Measurements from ENCODE around the gene SRSF3.

GRCh38 chr6:36067699-36068414 lies 40.2 kb downstream of the MAPK14 start:
- PRO-cap: no peak

DNA sequence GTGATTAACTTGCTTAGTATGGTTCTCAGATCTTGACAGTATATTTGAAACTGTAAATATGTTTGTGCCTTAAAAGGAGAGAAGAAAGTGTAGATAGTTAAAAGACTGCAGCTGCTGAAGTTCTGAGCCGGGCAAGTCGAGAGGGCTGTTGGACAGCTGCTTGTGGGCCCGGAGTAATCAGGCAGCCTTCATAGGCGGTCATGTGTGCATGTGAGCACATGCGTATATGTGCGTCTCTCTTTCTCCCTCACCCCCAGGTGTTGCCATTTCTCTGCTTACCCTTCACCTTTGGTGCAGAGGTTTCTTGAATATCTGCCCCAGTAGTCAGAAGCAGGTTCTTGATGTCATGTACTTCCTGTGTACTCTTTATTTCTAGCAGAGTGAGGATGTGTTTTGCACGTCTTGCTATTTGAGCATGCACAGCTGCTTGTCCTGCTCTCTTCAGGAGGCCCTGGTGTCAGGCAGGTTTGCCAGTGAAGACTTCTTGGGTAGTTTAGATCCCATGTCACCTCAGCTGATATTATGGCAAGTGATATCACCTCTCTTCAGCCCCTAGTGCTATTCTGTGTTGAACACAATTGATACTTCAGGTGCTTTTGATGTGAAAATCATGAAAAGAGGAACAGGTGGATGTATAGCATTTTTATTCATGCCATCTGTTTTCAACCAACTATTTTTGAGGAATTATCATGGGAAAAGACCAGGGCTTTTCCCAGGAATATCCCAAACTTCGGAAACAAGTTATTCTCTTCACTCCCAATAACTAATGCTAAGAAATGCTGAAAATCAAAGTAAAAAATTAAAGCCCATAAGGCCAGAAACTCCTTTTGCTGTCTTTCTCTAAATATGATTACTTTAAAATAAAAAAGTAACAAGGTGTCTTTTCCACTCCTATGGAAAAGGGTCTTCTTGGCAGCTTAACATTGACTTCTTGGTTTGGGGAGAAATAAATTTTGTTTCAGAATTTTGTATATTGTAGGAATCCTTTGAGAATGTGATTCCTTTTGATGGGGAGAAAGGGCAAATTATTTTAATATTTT lies 21.0 kb upstream of the MAPK13 start:
- PRO-cap: no peak

DNA sequence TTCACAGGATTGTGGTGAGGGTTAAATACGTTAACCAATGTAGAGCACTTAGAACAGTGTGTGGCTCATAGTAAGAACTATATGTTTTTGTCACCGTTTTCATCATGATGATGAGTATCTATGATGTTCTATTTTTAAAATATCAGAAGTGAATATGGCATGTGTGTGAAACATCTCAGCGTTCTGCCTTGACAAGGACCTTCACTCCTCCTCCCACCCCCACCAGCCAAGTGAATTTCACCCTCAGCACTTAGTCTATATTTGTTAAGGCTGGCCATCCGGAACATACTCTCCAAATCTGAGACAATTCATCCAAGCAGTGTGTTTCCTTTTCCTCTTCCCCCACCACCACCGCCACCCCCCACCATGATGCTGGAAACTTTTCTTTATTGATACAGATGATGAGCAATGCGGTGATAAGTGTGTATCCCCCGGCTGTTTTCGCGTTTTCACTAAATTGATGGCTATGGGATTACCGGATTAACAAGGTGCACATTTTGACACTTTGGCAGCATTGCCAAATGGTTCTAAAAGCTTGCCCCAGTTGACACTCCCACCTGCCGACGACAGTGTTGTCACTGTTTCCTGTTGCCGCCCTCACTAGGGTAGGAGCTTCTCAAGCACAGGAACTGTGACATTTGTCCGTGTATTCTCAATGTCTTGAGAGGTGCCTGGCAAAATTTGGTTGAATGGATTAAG lies 10.0 kb upstream of the MAPK13 start:
- PRO-cap: no peak

- PRO-cap: no peak
These were observed 13.6 kb downstream of the BRPF3 start for GRCh38 chr6:36210173-36210586.

- PRO-cap: bidirectional peak, plus-strand start at chr6:36423515, minus-strand start at chr6:36423391
These were observed 19.1 kb downstream of the PXT1 start for GRCh38 chr6:36423056-36424356.

- PRO-cap: bidirectional peak, plus-strand start at chr6:36594368, minus-strand start at chr6:36594142; unidirectional peak, plus-strand start at chr6:36594683
These were observed at the start of gene SRSF3 for GRCh38 chr6:36594042-36594859. Gene SRSF3 (plus strand): TSS chr6:36594362.

GRCh38 chr6:36610189-36611154 lies 16.3 kb downstream of the SRSF3 start:
- PRO-cap: no peak

DNA sequence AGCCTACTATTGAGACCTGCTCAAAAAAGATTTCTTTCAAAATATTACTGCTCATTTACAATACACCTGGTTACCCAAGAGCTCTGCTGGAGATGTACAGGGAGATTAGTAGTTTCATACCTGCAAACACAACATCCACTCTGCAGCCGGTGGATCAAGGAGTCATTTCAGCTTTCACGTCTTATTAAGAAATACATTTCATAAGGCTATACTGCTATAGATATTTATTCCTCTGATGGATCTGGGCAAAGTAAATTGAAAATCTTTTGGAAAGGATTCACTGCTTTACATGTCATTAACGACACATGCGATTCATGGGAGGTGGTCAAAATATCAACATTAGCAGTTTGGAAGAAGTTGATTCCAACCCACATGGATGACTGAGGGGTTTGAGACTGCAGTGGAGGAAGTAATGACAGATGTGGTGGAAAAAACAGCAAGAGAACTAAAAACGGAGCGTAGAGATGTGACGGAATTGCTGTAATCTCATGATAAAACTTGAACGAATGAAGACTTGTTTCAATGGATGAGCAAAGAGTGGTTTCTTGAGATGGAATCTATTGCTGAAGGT lies 18.9 kb downstream of the SRSF3 start:
- PRO-cap: no peak

GRCh38 chr6:36678253-36678648 lies 263 bp upstream of the CDKN1A start:
- PRO-cap: bidirectional peak, plus-strand start at chr6:36678720, minus-strand start at chr6:36678396

DNA sequence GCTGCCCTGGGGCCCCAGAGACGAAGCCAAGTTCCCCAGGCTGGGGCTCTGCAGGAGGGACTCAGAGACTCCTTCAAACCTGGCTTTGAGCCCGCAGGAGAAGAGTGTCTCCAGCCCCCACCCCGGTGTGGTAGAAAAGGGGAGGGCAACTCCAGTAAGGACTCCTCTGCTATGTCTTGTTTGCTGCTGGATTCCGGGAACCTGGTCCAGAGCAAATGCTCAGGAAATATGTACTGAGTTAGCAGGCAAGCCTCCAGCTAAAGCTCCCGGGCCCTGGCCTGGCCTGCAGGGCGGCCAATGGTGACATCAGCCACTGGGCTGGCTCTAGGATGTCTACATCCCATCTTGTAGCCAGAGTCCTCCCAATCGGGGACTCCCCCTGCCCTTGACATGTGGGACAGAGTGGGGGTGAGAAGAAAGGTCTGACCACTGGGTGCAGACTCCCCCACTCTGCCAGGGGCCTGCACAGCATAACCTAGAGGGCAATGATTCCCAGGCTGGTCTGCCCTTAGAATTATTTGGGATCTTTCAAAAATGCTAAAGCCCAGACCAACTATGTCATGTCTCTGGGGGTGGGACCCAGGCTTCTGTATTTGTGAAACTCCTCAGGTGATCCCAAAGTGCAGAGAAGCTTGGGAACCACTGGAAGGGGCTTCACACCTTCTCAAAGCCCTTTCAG lies 38.1 kb downstream of the RAB44 start:
- PRO-cap: no peak

DNA sequence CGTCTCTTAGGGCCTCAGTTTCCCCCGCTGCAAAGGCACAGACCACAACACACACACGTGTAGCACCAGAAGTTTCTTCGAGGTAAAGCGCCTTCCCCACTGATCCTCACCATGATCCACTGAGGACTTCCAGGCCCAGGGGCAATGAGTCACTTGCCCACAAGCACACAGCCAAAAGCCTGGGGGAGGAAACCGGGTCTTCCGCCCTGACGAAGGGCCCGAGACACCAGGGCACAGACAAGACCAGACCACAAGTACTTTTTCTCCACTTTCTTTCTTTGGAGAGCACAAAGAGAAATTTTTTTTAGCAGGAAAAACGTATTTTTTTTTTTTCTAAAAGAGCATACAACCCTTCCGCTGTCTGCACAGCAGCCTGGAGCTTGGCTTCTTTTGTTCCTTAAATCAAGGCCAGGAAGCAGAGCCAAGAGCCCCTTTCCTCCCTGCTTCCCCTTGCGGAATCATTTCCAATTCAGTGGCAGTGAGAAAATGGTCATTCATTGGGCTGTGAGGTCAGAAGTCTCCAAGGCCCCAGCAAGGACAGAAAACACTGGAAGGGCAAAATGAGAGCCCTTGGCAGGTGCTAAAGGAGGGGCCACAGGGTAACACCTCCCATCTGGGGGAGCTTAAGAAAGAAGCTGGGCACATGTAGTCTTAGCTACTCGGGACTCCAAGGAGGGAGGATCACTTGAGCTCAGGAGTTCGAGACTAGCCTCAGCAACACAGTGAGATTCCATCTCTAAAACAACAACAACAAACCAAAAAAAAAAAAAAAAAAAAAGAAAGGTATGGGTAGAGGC lies 11.5 kb downstream of the CPNE5 start:
- PRO-cap: bidirectional peak, plus-strand start at position 205 of the sequence, minus-strand start at position 140 of the sequence

DNA sequence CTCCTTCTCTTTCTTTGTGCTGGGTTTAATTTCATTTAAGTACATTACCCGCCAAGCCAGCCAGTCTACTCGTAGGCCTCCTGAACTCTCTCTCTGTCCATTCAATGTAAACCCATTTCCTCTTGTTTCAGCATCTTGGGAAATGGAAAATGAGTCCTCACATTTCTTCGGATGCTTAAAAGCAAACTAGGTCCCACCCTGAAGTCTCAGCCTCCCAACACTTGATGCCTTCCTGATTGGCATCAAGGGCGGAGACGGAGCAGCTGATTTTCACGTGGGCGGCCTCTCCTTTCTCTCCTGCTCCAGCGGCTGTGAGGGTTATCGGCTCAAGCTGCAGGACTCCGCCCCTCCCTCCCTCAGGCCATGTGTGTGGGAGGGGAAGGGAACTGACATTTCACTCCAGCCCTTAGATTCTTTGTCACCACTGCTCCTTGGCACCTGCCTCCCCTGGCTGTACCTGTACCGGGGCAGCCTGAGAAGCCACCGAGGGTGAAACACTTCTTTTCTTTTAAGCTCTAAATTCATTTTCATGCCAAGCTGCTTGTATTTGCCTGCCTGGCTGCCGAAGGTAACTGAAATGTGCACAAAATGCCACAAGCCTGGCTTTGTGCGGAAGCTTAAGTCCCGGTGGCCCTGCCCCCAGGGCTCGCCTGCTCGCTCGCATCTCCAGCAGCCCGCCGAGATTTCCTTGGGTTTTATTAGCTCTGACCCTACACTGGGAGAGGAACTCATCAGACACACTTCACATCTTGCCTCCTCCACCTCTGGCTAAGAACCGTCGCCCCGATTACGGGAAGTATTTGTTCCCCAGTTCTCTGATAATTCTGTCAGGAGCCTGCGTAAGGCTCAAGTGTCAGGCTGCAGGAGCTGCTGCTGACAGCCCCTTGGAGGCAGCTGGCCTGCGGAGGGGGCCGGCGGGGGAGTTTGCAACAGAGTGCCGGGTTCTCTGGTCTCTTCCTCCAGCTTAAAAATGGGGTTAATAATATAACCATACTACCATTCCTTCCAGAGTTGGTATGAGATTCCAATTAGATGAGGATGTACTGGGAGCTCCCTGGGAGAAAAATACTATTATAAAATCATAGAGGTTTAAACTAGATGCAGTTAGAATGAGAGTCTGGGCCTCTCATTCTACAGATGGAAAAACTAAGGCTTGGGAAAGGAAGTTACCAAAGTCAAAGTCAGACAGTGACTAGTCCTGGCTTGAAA lies 9.6 kb upstream of the CPNE5 start:
- PRO-cap: no peak

GRCh38 chr6:36968020-36969197 lies 13.9 kb downstream of the PI16 start:
- PRO-cap: no peak

GRCh38 chr6:37005971-37006604 lies 633 bp downstream of the FGD2 start:
- PRO-cap: no peak

- PRO-cap: no peak
These were observed 19.2 kb downstream of the FGD2 start for GRCh38 chr6:37024337-37025444.

GRCh38 chr6:37029307-37029880 lies 23.9 kb downstream of the FGD2 start:
- PRO-cap: no peak

DNA sequence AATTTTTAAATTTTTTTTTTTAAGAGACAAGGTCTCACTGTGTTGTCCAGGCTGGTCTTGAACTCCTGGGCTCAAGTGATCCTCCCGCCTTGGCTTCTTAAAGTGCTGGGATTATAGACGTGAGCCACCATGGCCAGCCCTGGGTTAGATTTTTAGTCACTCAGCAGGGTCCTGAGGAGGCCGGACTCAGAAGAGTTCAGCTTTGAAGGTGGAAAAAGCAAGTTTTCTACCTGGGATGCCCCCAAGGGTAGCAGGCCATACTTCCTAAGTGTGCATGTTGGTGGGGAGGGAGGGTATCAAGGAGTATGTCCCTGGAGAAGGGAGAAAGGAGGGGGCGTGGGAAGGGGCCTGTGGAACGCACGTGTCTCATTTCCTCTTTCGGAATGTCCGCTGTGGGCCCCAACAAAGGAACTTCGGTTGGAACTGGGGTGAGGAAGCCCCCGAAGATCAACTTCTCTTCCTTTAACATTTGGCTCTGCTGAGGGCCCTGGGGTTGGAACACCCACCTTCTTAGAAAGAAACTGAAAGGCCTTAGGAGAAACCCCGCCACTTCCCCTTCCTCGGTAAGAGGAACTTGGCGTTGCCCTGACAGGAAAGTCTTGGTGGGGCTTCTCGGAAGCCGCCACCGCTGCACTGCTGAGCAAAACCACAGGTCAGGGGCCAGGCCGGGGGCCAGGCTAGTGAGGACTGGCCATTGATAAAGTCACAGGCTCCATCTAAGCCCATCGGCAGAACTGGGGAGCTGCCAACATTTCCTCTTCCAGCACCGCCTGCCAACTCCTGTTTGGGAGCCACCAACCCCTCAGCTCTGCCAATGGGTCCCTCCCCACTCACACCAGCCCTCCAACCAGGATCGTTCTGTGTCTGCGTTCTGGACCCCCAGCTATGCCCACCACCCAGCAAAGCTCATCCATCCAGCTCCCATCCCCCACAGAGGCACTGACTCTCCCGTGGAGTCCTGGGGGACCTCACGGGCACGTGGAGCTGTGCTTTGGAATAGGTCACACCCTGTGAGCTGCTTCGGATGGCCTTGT lies 44.6 kb downstream of the FGD2 start:
- PRO-cap: no peak

GRCh38 chr6:37103182-37104058 lies 66.5 kb upstream of the PIM1 start:
- PRO-cap: no peak

GRCh38 chr6:37104386-37105073 lies 65.4 kb upstream of the PIM1 start:
- PRO-cap: no peak

- PRO-cap: no peak
These were observed 35.2 kb upstream of the PIM1 start for GRCh38 chr6:37134529-37135378.